Neuron (in vitro differentiated cells): ENCODE measurements around a stretch of chr7.

GRCh38 chr7:7970511-7971568 lies 2.2 kb downstream of the GLCCI1 start:
- PRO-cap: unidirectional peak, minus-strand start at chr7:7971113

GRCh38 chr7:8140704-8141704 lies 121.0 kb downstream of the ICA1 start:
- PRO-cap: no peak

DNA sequence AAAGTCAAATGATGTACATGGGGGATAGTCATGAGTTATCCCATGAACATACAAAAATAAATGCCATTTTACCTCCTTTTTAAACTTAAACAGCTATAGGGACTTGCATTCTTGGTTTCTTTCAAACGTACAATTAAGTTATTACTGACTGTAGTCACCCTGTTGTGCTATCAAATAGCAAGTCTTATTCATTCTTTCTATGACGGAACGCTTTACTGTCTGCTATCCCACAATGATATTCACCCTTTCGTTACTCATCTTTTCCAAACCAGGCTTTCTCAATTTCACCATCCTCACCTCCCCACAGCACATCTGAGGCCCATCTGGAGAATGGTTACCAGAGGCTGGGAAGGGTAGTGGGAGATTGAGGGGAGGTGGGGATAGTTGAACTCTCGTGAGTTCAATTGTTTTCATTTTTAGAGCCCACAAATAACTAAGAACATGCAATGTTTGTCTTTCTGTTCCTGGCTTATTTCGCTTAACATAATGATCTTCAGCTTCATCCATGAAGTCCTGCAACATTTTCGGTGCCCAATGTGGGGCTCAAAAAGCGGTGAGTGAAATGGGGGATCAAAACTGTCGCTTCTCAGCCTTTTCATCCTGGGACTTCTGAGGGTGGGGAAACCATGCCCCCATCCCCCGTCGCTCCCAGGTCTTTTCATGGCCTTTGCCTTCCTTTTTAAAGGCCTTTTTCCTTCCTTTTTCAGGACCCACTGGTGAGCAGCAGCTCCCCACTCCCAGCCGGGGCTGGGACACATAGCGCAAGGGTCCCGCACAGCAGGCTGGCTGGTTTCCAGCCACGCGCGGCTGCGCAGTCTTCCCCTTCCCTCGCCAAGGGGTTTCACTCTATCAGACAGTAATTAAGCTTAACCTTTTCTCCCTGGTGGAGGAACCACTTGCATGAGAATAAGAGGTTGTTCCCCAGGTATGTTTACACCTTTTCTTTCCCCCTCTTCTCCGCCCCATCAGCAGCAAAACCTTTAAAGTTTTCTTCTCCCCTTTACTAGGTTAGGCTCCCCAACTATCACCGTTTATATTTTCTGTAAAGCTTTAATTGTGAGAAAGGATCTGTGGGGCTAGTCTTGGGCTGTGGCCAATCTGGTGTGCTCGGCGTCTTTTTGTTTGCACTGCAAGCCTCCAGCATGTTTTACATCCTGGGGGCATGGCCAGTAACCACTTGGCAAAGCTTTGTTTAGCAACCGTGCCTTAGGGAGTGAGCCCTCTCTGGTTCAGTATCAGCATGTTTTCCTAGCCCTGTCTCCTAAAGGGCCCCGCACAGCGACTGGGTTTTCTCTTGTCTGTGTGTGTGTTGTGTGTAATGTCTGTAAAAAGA lies 219.3 kb downstream of the PHF14 start:
- PRO-cap: no peak

DNA sequence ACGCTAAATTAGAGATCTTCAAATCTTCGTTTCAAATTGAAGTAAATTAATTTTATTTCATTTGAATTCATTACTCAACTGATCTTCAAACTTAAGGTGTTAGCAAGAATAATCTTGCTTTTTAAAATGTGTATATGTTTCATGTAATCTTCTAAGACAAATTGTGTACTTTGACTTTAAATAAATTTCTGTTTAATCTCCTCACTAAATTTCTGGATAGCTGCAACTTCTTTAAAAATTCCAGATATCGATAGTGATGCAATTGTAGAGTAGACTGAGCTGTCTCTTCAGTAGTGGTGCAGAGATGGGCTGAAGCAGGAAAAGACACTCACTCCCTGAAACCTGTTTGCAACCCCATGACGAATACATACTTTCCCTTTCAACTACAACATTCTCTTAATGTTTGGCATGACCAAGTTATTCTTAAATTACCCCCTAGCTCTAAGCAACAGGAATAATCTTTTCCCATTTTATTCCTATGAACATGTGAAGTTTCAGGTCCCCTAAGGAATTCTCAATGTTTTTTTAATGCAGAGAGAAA lies 1.5 kb downstream of the THSD7A start:
- PRO-cap: unidirectional peak, plus-strand start at position 290 of the sequence

DNA sequence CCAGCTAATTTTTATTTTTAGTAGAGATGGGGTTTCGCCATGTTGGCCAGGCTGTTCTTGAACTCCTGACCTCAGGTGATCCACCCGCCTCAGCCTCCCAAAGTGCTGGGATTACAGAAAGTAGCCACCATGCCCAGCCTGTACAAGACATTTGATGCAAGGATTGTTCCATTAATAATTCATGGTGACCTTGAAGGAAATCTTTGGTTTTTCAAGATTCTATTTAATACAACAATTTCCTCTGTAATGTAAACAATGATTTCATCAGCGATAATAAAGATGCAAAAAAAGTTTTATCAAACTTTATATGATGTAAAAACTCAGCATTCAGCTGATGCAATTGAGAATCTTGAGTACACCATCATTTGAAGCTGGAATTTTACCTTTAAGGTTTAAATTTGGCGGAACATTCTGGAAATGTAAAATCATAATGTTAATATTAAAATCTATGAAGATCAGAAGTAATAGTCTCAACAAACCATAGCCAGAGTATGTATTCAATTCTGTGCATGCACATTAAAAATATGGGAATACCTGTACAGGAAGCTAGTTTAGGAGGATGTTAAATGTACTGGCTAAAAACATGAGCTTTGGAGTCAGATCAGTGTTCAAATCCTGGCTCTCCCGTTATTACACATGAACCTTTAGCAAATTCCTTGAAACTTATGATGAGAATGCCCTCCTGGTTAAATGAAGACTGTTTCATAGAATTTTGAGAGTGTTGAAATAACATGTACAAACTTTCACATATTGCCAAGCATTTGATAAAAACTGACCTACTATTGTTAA lies 4.4 kb downstream of the ARL4A start:
- PRO-cap: no peak

DNA sequence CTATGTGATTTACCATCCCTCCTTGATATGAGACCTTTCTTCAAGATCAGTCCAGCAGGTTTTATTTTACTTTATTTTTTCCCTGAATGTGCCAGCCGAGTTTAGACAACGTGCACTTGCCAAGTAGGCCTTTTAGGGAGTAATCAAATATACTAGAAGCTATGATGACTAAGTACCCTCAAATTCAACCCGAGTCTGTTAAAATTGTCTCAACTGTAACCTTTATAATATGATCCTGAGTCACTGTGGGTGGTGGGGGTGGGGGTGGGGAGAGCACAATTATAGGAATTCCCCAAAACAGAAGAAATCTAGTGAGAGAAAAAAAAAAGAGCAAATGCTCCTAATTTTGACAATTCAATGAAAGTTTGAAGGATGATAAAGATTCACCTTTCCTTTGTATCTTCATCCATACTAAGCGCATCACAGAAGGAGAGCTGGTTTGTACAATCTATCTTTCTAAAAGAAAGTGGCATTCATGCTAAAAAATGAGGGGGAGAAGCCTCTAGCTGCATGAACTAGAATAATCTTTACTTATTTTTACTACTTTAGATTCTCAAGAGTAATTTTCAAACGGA lies 32.2 kb downstream of the ARL4A start:
- PRO-cap: no peak

- PRO-cap: no peak
Observed at GRCh38 chr7:12979209-12979692, 291.8 kb downstream of the ARL4A start.

- PRO-cap: no peak
Observed at GRCh38 chr7:13835431-13836007, 153.9 kb downstream of the ETV1 start.

DNA sequence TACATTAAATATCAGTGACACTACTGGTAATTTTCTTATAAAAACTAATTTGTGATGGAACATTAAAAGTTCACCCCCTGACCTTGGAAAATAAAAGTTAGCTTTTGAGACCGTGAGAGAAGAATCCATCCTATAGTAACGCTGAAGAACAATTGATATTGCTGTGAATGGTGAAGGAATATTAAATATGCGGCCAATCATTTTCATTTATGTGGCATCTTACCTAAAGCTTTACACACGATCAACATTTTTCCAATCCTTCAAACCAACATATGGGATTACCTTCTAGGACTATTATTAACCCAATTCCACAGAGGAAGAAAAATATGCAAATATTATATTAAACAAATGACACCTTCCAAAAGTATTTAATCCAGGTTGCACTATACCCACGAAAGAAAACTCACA lies 2.1 kb downstream of the MEOX2 start:
- PRO-cap: no peak

DNA sequence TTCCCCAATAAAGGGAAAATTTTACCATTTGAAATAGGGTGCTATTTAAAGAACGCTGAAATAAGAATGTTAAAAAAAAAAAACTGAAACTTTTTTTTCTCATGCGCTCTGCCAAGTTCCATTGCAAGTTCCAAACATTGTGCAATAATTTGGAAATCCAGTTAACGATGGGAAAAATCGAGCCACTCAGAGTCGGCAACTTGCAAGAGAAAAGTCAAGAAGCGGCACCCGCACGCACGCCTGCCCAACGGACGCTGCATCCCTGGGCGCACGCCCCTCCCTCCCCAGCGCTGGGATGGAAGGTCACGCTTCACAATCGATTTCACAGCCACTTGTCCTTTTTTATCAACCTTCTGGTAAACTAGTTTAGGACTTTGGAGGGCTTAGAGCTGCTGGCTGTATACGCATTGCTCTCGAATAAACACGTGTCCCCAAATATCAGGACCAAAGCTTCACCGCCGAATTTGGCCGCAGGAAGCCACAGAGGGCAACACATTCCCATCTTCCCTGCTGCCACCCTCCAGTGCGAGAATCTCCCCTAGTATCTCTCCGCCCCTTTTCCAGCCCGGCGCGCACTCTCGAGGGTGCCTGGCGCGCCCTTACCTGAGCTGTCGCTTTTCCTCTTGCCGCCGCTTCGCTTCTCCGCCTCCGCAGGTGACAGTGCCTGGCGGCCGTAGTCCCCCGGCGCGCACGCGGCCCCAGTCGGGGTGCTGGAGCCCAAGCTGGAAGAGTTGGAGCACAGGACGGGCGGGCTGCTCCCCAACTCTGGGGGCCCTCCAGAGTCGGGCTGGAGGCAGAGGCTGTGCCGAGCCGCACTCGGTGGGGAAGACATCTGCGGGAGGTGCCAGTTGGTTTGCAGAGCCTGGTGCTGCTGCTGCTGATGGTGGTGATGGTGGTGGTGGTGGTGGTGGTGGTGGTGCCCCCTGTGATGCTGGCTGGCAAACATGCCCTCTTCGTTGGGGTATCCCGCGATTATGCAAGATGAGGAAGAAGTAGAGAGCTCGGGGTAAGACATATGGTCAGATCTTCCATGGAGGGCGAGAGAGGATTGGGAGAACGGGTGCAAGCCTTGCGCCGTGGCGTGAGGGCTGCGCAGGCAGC lies 850 bp downstream of the MEOX2 start:
- PRO-cap: no peak

DNA sequence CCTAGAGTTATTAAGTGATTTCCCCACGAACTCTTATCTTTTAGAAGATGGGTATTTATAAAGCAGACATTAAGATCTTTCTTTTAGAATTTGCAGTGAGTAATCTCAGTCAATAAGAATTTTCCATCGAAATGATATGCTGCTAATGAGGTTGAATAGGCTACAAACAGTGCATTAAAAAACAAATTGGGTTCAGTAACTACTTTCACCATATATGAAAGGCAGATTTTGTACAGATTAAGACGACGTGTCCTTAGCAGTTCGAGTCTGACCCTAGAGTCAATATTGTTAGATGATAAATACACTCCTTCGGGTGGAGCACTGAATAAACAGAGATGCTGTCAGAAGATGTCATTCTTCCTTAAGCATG lies 5.7 kb upstream of the AGR2 start:
- PRO-cap: no peak

DNA sequence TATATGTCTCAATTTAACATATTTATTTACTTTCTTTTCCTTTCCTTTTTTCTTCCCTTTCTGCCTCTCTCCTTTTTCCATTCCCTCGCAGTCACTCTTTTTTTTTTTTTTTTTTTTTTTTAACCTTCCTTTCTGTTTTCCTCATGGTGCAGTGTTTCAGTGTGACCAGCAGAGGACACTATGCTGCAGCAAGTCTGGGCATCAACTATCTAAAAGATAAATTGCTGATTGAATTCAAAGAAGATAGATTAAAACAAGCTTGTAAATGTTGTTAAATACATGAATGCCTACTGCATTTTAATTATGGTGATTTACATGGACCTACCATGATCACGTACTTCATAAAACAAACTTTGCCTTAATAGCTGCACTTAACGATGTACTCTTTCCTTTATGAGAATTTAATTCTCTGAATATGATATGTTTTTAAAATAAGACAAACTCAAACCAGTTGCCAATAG lies 100.9 kb upstream of the AGR3 start:
- PRO-cap: no peak

DNA sequence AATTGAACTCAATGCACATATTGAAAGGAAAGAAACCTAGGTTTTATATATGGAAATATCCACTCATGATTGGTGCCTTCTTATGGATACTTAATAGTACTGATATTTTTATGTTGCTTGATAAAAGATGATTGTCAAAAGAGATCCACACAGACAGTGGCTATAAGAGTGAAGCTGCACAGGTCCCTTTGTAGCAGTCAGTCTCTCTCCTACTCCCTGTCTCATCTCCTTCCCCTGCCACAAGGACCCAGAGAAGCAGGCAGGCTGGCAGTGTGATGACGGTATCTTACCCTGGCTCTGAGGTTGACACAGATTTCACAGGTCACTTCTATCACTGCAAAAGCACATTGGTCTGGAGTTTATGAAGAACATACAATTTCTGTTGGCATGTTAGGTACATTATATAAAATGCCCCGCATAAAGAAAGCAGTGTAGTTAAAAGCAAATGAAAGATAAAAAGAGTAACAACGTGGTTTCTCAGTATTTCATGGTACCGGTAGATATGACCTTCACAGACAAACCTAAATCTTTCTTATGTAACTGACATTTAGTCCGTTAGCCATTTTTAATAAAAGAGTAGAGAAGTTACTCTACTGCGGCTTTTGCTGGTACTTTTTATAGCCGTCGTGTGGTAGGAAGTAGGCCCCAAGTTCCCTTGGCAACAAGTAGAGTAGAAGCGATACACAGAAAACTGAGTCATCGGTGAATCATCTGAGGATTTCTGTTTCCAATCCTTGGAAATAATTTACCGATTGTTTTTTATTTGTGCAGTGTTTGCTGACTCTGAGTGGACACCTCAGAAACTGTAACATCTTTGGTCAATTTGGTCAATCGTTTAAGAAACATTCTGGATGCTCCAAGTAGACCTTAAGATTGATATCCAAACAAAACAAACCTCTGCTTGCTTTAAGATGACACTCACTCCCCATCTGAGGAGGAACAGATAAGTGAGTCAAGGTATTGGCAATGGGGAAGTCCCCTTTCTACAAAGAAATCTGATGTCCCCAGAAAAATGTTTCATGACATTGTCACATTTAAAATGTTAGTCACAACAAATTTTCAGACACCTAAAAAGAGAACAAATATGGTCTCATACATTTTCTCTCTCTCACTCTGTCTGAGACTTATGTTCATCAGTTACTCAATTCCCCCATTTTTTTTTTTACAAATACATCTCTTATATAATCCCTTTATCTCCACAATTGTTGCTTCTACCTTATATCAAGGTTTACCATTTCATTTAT lies 64.1 kb upstream of the AHR start:
- PRO-cap: no peak

DNA sequence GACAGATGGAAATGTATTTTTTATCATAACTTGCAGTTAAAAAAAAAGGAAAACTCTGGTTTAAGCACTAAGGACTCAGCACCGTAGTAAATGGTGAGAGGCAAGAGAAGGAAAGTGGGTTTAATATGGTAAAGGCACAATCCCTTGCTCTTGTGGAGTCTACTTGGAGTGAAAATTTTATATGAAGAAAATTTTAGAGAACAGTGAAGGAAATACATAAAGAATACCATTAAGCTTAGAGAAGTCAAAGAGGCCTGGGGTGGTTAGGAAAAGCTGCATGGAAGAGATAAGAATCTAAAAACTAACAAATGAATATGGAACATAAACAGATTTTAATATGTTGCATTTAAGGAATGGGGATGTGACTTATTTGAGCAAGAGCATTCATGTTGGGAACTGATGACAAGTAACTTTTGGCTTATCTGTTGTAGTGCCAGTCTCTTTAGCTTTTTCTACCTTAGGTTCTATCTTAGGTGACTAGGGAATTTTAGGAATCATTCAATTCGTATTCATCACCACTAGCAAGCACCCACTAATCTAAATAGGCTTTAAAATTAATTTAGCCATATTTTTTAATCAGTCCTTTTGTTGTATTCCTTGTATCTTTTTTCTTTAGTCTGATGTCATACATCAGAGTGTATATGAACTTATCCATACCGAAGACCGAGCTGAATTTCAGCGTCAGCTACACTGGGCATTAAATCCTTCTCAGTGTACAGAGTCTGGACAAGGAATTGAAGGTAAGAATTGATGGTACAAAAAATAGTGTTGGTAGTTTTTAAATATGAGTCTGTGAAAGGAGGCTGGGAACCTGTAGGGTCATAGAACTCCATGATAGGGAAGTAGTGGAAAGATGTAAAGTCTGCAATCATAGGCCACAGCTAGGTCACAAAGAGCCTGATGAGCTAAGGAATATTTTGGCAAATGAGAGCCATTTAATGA lies 31.2 kb downstream of the AHR start:
- PRO-cap: no peak

DNA sequence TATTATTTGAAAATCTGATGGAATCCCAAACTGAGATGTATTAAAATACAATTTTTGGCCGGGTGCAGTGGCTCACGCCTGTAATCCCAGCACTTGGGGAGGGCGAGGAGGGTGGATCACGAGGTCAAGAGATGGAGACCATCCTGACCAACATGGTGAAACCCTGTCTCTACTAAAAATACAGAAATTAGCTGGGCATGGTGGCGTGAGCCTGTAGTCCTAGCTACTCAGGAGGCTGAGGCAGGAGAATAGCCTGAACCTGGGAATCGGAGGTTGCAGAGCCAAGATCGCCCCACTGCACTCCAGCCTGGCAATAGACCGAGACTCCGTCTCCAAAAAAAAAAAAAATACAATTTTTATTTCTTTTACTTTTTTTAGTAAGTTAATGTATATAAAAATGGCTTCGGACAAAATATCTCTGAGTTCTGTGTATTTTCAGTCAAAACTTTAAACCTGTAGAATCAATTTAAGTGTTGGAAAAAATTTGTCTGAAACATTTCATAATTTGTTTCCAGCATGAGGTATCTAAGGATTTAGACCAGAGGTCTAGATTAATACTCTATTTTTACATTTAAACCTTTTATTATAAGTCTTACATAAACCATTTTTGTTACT lies 46.6 kb downstream of the AHR start:
- PRO-cap: no peak

- PRO-cap: no peak
Observed at GRCh38 chr7:17371857-17372667, 73.6 kb downstream of the AHR start.

DNA sequence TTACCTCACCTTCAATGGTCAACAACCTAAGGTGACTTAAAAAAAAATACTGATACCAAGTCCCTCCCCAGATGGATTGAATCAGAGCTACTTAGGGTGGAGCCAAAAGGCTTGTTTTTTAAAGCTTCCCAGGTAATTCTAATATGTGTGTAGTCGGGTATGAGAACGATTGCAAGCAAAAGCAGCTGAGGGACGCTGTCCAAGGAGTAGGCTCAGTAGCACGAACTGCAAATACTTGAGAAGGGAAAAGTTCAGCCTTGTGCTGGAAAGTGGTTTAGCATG lies 76.1 kb downstream of the AHR start:
- PRO-cap: no peak

DNA sequence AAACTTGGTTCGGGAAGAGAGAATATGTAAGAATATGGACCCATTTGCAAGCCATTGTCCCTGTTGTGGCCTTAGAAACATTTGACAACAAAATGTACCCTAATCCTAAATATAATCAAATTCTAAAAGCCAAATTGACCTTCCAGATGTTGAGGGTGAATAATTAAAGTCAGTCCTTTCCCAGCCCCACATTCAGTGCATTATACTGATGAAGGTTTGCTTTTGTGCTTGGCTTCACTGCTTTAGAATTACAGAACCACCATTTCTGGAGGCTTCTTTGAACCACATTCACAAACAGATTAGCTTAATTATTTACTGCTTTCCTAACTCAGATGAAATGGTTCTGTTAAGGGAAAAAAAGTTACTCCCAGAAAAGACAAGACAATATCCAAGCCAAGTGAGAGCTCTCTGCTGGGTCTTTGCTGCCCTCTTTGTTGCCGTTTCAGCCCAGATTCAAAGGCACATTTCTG lies 188.8 kb downstream of the AHR start:
- PRO-cap: no peak

DNA sequence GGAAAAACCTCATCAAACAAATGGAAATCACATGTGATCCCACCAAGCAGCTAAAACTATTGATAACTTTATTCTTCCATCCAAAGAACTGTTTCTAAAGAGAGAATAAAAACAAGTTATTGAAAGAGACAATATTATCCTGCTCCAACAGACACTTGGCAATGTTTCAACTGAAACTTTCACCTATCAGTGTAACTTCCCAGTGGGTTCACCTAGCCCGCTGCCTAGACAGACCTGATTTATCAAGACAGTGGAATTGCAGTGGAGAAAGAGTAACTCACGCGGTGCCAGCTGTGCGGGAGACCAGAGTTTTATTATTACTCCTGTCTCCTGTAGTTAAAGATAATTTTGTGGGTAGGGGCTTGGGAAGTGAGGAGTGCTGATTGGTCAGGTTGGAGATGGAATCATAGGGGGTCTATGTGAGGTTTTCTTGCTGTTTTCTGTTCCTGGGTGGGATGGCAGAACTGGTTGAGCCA lies 199.8 kb downstream of the AHR start:
- PRO-cap: no peak

DNA sequence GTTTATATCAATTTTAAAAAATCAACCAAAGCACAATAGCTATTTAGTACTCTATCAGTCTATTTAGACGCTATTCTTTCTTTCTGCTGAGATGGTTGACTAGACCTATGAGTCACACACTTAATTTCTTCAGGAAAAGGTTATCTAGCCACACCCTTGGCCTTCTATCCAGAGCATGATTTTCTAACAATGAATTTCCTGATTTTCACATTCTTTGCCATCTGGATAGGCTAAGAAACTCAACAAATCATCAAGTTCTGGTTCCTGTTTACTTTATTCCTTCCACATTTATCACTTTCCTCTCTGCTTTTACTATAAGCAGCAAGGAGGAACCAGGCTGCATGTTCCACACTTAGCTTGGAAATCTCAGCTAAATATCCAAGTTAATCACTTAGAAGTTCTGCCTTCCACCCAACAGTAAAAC lies 8.1 kb downstream of the PRPS1L1 start:
- PRO-cap: no peak